Psoas muscle (tissue), 2 donors: ENCODE data around the gene GPR157.

- PRO-cap, 2 experiments: peak in 2 of 2 experiments; most common plus-strand start chr1:8526227 (in 1); most common minus-strand start chr1:8525951 (in 2)
Measured at GRCh38 chr1:8525598-8526455, 207.9 kb downstream of the SLC45A1 start.

DNA sequence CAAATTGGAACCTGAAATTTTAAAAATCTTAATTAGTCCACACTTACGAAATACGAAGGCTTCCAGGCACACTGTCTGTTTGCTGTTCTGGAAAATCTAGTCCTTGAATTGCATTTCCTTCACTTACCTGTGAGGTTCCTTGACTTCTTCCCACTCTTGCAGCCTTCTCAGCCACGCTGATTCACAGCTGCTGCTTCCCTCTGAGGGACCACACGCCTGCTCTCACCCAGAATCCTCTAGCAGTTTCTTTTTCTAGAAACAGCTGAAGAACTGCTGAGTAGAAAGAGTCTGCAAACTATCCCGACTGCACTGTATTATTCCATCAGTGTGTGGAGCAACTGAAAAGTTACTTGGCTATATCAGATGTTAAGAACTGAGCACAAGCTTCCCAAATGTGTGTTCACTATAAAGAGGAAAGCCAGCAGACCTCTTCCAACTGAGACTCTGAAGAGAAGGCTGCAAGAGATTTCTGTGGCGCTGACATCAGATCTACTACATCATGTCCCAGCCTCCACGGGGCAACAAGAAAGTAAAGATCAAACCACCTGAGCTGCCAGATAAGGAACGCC is 226.7 kb downstream of the RERE start:
- PRO-cap, 2 experiments: no peak in any of the 2 experiments

- PRO-cap, 2 experiments: no peak in any of the 2 experiments
Measured at GRCh38 chr1:8665128-8665556, 152.3 kb downstream of the RERE start.

GRCh38 chr1:8679285-8679894 is 138.1 kb downstream of the RERE start:
- PRO-cap, 2 experiments: no peak in any of the 2 experiments

DNA sequence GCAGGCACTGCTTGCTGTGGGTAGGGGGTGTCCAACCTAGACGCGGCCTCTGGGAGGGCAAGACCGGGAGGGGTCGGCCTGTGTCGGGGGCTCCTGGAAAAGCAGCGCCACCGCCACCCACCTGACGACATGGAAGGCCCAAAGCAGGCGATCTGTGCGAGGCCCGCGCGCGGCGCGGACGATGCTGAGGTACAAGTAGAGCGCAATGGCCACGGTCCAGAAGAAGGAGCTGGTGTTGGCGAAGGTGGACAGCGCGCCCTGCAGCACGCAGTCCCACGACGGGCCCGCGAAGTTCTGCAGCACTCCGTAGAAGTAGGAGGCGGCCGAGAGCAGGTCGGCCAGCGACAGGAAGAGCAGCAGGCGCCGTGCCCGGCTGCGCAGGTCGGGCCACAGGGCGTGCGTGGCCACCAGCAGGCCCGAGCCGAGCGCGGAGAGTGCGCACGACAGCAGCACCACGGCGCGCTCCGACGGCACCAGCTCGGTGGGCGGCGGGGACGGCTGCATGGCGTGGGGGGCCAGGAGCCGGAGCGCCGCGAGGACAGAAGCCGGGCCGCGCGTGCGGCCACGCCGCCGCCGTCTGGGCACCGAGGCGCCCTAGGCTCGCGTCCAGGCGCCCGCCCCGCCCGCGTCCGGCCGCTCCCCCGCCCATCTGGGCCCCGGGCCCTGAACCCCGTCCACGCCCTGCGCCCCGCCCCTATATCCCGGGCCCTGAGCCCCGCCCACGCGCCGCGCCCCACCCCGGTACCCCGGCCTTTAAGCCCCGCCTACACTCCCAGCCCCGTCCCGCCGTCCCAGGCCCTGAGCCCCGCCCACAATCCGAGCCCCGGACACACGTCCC is at the start of gene GPR157:
Gene GPR157, minus strand, starts transcription at position 579 of the 838 bp plus-strand sequence.
- PRO-cap, 2 experiments: peak in 2 of 2 experiments; most common plus-strand start position 326 of the sequence (in 2); most common minus-strand start position 669 of the sequence (in 2)

DNA sequence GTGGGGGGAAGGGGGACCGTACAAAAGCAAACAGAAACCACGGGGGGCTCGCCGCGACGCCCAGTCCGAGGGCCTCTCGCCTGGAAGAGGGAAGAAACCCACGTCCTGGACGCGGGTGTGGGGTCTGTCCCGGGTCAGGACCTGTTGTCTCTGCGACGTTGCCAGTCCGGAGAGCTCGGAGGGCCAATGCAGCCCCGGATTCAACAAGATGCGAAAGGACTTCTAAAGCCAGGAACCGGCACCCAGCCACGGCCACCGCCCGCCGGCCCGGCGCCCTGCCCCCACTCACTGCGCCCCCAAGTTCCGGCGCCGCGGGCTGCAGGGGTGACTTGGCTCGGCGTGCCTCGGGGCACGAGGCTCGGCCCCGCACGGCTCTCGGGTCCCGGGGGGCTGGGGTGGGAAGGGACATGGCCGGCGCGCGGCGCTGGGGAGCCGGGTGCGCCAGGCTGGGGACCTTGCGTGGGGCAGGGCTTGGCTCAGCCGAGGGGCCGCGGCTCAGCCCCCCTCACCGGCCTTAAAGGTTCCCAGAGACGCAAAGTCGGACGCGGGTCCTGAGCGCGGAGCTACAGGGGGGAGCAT is 51.8 kb upstream of the H6PD start:
- PRO-cap, 2 experiments: no peak in any of the 2 experiments

DNA sequence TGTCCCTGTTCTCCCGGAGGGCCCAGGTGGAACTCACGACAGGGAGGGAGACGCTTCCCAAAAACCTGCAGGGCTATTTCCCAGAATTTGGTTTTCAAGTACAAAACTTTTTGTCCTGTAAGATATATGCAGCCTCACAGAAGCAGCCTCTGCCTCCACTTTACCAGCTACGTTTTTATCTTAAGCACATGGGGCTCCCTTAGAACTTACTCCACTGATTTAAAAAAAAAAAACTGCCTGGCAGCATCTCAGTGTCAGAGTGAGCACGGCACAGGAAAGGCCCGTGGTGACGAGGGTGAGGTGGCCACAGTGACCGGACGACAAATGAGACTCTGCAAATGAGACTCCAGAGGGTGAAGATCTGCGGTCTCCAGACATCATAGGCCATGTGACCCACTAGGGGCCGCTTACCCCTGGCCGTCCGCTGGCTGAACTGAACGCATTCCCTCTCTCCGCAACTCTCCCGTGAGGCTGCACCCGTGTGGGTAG is 23.8 kb upstream of the SPSB1 start:
- PRO-cap, 2 experiments: no peak in any of the 2 experiments

DNA sequence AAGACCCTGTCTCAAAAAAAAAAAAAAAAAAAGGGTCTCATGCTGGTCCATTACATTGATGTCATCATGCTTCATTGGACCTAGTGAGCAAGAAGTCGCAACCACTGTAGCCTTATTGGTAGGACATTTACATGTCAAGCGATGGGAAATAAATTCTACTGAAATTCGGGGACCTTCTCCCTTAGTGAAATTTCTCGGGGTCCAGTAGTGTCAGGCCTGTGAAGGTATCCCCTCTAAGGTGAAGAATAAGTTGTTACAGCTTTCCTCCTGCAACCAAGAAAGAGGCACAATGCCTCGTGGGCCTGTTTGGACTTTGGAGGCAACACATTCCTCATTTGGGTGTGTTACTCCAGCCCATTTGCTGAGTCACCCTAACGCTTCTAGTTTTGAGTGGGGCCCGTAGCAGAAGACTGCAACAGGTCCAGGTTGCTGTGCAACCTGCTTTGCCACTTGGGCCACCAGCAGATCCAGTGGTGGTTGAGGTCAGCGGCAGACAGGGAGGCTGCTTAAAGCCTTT is 7.3 kb downstream of the SPSB1 start:
- PRO-cap, 2 experiments: no peak in any of the 2 experiments

- PRO-cap, 2 experiments: no peak in any of the 2 experiments
Measured at GRCh38 chr1:9326568-9327142, 34.0 kb downstream of the SPSB1 start.

DNA sequence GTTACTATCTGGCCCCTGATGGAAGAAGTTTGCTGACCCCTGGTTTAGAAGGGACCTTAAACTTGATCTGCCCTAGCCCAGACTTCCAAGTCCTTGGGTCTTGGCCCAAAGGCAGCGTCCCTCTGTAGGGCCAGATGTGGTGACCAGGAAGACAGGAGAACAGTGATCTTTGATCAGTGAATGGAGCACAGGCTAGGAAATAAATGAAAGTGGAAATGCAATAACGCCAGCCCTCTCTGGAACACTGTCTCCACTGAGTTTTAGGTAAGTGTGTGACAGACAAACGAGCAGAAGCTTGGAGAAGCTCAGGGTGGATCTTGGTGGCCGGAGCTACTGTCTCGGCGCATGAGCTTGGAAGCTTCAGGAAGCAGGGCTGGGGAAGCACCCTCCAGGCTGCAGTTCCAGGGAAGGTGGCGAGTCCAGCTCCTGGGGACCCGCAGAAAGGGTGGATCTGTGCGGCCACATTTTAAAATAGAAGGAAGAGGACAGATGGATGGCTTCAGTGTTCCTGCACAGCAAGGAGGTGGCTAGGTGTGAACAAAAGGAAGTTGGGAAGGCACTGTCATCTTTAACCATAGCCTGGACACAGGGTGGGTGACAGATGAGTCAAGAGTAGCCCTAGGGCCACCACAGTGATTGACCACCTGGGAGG is 58.6 kb downstream of the SPSB1 start:
- PRO-cap, 2 experiments: no peak in any of the 2 experiments

DNA sequence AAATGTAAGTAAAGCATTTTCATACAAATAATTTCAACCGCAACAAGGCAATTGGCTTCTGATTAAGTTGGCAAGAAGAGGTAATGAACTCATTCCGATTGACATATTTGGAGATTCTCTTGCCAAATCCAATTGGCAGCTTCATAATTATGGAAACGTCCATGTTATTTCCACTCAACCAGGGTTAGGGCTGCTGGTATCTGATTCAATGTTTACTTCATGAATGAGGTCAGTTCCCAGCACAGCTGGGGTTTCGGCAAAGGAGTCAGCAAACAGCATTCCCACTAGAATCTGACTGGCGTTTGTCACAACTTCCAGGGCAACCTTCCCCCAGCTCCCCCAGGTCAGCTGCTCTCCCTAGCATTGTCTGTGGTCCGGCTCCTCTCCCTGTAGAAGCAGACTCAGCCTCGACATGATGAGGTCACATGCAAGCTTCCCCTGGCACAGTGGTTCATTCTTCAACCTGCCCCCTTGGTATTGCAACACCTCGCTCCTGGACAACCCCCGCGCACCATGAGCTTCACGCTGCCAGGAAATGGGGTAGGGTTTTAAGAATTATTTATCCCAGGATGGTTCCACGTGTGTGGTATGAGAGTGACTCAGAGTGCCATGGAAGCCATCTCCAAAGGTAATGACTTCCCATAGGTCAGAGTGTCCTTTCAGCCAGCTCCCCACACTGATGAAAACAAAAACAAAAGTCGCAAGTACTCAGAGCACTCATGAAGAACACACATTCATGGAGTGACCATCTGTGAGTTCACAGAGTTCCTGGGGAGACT is 100.7 kb upstream of the SLC25A33 start:
- PRO-cap, 2 experiments: no peak in any of the 2 experiments

DNA sequence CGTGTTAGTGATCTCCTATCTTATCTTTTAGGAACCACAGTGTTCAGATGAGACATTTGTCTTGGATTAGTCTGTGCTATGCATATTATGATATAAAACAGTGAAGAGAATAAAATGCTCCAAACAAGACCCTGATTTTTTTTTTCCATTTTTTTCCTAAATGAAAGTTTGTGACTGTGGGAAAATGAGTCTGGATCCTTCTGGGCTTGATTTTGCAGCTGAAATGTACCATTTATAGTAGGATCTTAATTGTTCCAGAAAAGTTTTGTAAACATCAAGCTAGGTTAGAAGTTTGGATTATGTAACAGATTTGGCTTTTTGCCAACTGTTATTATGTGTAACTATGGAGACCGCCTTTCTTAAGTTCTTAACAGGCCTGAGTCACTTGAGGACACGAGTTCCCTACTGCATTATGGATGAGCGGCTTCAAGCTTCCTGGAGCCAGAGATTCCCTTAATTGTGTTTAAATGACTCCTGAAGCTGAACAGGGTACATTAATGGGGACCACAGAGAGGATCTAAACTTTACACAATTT is 22.1 kb downstream of the SLC25A33 start:
- PRO-cap, 2 experiments: no peak in any of the 2 experiments

GRCh38 chr1:9688962-9689738 is 37.6 kb downstream of the PIK3CD start:
- PRO-cap, 2 experiments: no peak in any of the 2 experiments

DNA sequence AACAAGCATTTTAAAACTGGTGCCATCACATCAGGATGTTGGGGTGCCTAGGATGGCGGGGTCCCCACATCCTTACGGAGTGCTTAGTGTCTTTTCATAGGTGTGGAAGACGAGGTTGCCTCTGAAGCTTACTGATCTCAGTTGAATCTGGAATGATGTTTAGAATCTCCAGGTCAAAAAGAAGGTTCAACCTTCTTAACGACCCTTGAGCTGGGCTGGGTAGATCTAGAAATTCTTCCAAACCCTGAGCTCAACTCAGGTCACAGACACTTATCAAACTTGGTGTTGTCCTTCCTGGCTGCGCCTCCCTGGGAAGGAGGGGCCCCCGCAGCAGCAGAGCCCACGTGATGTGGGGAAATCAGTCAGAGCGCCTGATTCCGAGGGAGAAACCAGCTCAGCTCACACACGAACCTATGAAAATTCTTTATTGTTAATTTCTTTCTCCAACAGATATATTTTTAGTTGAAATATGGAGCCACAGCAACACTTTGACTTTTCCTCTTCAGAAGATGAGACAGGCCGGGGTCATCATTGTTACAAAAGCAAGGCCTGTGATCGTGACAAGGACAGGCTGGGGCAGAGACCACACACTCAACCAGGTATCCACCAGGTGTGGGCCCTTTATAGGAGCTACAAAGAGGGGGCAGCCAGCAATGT is 24.2 kb upstream of the CLSTN1 start:
- PRO-cap, 2 experiments: no peak in any of the 2 experiments

DNA sequence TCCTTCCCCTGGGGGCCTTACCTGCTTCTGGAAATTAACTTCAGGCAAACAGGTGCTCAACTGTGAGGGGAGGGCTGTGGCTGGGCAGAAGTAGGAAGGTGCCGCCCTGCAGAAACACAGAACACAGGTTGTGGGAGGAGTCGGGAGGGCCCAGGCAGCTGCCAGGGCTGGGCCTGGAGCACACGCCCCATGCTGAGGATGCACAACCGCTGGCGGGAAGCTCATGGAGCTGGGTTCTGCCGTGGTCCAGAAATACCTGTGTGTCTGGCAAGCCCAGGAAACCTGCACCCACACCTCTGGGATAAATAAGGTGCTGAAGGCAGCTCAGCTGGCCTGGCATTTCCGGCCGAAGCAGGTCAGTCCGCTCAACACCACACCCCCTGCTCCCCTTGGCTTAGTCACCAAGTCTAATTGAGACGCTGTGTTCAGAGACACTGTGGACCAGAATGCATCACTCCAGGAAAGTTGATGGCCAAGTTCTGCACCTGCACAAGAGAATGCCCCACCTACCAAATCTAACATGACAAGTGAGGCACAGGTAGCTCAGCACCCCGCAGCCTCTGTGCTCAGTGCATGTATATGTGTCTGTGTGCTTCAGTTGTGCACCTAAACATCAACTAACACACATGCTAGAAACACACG is 32.1 kb downstream of the CTNNBIP1 start:
- PRO-cap, 2 experiments: no peak in any of the 2 experiments

- PRO-cap, 2 experiments: no peak in any of the 2 experiments
Measured at GRCh38 chr1:10108844-10109646, 76.3 kb downstream of the UBE4B start.

DNA sequence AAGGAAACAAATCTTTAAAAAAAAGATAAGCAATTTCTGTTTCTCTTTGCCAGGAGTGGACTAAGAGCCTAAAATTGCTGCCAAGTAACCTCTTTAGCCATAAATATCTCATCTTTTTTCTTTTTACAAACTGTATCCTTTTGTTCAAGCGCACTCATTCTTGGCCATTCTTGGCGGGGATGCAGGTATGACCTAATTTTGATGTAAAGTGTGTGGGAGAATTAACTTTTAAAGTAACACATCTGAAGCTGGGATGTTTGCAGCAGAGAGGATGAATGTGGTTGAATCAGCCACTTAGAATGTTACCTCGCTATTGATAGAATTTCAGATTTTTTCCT is 13.4 kb upstream of the KIF1B start:
- PRO-cap, 2 experiments: no peak in any of the 2 experiments

DNA sequence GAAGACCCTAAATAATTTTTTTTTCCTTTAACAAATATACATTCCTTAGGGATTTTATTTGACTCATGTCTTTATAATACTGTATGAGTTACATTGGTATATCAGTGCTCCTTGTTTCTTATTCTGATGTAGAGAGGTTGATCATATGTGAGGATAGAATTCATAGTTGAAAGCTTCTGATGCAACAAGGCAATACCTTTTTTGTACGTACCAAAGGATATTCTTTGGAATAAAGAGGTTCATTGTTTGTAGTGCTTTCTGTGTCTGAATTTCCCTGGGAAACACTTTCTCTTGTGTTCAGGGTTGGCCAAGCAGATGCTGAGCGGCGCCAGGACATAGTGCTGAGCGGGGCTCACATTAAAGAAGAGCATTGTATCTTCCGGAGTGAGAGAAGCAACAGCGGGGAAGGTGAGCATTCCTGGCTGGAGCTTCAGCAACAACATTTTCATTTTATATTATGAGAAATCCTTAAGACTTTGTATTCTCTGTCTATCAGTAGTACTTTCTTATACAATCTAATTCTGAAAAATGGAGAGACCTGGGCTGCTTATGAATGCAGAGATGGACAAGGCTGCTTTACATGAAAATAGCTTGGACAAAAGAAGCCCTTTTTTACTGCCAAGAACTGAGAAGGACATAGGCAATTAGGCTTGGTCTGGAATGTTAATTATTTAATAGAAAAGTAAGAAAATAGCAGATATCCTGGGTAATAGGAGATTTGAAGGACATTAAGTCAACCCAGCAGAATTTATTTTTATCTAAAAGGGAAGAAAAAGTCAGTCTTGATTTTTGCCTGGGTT is 85.2 kb downstream of the KIF1B start:
- PRO-cap, 2 experiments: no peak in any of the 2 experiments

DNA sequence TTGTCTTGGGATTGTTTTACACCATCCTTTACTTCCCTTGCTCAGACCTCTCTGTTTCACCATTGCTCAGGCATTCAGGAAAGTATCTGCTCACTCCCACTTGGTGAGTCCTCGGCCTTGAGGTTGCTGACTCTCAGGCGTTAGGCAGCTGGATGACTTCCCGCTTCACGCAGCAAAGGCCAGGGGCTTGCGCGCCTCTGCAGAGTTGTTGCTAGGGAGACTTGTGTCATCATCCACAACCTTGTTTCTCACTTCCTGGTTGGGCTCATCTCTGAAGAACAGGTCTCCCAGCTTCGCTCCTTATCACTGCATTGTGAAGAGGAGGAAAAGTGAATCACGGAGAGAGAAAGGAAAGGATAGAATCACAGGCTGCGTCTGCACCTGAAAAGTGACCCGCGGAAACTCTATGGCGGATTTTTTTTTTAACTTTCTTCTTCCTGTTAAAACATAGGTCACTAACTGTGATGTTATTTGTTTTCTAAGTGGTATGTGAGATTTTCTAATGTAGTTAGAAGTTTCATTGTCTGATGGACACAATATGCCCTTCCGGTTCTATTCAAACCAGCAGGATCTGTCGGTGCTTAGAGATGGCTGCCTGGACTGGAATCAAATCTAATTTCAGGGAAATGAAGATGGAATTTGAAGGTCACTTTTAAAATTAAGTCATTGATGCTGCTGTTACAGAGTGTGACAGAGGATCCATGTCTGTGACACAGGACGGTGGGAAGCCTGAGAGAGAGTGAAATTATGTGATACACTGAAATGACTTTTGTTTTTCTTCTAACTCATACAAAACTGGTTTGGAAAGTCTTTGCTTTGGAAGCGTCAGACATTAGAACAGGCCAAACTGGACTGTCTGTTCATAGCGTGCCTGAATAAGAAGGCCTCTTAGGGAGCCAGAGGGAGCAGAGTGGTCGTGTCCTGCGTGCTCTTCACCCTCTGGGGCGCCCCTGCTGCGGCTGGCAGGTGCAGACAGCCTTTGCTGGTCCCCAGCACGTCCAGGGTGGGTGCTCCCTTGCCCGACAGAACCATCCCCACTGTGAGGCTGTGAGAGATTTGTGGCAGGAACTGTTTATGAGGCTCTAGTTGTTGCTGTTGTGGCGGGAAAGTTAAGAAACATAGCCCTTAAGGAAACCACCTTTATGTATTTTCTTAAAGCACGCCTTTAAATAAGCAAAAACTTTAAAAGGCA is 20.0 kb upstream of the PGD start:
- PRO-cap, 2 experiments: no peak in any of the 2 experiments

GRCh38 chr1:10473055-10473763 is 880 bp upstream of the DFFA start:
- PRO-cap, 2 experiments: no peak in any of the 2 experiments